Measurements from ENCODE around the gene DHRS9.

- PRO-cap = no peak
- RAMPAGE, long total RNA, 2 experiments = no peak in any of the 2 experiments
These were observed 37.1 kb downstream of the STK39 start for GRCh38 chr2:168210208-168210690.

DNA sequence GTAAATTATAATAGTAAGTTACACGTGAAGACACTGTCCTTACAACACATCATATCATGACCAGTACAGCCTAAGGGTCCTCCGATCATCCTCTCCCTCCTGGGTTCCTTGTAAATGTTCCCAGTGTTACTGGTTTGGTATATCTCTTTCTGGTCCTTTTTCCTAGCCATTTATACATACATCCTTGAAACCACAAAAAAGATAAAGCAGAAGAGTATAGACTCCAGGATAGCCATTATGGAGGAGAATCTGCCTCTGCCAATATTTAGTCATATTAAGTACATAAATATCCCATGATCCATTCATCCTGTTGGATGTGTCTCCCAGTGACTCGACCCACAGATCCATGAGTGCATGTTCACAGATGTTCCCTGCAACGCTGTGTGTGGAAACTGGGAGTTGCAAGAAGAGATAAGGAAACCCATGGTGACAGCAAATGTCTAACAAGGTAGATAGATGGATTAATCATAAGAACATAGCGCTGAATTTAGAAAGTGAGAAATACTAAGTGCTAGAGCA lies 34.6 kb downstream of the STK39 start:
- PRO-cap = no peak
- RAMPAGE, long total RNA, 2 experiments = no peak in any of the 2 experiments

DNA sequence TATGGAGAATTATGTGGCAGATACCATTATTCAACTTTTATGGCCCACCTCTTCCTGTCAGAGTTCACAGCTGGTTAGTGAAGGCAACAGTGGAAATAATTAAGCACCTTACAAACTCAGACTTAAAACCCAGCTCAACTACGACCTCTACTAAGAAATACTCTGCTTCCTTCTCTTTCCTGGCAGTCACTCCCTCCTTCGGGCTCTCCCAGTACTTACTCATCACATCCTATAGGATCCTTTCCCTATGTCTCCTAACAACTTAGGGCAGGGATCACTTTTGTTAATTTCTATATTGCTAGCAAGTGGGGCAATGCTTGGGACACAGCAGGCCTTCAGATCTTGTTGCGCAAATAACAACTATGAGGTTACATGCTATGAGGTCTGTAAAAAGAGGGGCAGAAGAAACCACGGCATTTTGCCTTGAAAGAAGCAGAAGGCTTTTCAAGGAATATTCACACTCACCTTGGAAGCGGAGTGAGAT lies 2.3 kb downstream of the STK39 start:
- PRO-cap = no peak
- RAMPAGE, long total RNA, 2 experiments = no peak in any of the 2 experiments

- PRO-cap = no peak
- RAMPAGE, long total RNA, 2 experiments = no peak in any of the 2 experiments
These were observed 98.4 kb upstream of the CERS6 start for GRCh38 chr2:168357748-168358037.

DNA sequence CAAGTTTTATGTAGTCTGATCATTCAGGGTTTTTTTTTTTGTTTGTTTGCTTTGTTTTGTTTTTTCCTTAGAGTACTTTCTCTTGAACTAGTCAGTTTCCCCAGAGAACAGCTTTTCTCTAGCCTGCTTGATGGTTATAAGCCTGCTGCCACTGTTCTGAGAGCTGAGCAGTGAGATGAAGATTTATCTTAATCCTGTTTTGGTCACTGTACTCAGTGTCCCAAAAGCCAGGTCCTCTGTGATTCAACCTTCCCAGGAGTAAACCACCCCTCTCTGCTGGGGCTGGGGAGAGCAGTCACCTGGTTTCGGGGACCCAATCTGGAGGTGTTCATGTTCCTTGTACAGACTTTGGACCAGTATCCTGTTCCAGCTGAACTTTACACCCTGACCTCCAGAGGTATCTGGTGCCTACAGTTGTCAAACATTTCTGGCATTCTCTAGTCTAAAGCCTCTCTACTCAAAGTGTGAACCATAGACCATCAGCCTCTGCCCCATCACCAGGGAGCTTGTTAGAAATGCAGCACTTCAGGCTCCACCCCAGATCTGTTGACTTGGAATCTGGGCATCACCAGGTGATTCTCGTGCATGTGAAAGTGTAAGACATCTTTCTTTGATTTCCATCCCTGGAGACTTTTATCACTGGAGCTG lies 22.1 kb downstream of the CERS6 start:
- PRO-cap = no peak
- RAMPAGE, long total RNA, 2 experiments = no peak in any of the 2 experiments

DNA sequence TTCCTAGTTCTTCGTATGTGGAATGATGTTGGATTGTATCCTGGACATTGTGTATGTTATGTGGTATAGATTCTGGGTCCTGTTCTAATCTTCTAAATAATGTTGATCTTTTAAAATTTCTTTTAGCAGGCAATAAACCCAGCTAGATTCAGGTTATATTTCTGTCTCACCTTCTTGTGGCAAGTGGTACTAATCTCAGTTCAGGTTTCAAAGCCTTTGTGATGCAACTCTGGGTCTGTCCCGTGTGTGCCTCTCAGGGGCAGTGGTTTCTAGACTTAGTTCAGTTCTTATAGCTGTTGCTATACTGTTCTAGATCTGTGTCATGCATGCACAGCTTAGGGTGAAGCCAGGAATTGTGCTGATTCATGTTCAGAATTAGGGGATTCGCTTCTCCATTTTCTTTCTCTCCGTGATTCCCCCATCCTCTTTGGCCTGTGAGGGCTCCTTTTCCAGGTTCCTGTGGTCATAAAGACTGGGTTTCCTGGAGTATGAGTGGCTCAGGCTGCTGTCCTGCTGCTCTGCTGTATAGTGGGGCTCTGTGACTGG lies 33.9 kb downstream of the CERS6 start:
- PRO-cap = no peak
- RAMPAGE, long total RNA, 2 experiments = no peak in any of the 2 experiments

DNA sequence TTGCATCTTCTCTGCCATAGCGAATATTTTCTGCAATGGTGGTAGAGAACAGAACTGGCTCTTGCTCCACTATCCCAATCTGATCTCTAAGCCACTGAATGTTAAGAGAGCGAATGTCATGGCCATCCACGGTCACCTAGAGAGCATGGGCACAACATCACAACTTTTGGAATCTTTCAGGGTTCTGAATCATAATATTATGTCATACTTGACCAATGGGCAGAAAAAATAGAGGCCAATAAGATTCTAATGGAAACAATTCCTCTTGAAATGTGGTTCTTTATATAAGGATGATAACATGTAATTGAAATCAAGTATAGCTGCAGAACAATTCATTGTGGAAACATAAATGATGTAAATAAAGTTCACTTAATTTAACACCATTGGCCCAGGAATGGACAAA lies 59.2 kb downstream of the ABCB11 start:
- PRO-cap = no peak
- RAMPAGE, long total RNA, 2 experiments = no peak in any of the 2 experiments

- PRO-cap = unidirectional peak, plus-strand start at chr2:169069567
- RAMPAGE, long total RNA, 2 experiments = start-site peak on the plus strand in 1 of 2 experiments, at chr2:169069563-169069567 at its widest, 7 reads per replicate
These were observed at the start of gene DHRS9 for GRCh38 chr2:169069281-169069955. DHRS9 (plus strand) TSS chr2:169069563.

- PRO-cap = no peak
- RAMPAGE, long total RNA, 2 experiments = no peak in any of the 2 experiments
These were observed 1.5 kb downstream of the PHOSPHO2 start for GRCh38 chr2:169695738-169696108.

- PRO-cap = no peak
- RAMPAGE, long total RNA, 2 experiments = no peak in any of the 2 experiments
These were observed 17.3 kb downstream of the PHOSPHO2 start for GRCh38 chr2:169711676-169711957.

- PRO-cap = no peak
- RAMPAGE, long total RNA, 2 experiments = no peak in any of the 2 experiments
These were observed 18.4 kb downstream of the PHOSPHO2 start for GRCh38 chr2:169712463-169713258.

DNA sequence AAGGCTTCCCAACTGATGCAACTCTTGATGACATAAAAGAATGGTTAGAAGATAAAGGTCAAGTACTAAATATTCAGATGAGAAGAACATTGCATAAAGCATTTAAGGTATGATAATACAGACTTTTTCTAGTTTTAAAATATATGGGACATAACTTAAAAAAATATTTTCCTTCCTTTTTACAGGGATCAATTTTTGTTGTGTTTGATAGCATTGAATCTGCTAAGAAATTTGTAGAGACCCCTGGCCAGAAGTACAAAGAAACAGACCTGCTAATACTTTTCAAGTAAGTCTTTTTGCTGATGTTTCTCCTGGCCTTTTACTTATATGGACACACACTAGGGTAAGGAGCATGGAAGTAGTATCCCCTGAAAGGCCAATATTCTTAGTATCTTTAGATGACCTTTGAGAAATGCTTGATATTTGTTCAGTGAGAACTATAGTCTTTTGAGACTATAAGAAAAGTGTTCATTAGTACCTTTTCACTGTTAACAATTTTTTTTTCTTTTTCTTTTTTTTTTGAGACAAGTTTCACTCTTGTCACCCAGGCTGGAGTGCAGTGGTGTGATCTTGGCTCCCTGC lies 8.2 kb downstream of the SSB start:
- PRO-cap = no peak
- RAMPAGE, long total RNA, 2 experiments = no peak in any of the 2 experiments

GRCh38 chr2:169808431-169808989 lies 9.8 kb downstream of the SSB start:
- PRO-cap = no peak
- RAMPAGE, long total RNA, 2 experiments = no peak in any of the 2 experiments

- PRO-cap = no peak
- RAMPAGE, long total RNA, 2 experiments = no peak in any of the 2 experiments
These were observed 93.1 kb upstream of the MYO3B start for GRCh38 chr2:170084482-170085672.

DNA sequence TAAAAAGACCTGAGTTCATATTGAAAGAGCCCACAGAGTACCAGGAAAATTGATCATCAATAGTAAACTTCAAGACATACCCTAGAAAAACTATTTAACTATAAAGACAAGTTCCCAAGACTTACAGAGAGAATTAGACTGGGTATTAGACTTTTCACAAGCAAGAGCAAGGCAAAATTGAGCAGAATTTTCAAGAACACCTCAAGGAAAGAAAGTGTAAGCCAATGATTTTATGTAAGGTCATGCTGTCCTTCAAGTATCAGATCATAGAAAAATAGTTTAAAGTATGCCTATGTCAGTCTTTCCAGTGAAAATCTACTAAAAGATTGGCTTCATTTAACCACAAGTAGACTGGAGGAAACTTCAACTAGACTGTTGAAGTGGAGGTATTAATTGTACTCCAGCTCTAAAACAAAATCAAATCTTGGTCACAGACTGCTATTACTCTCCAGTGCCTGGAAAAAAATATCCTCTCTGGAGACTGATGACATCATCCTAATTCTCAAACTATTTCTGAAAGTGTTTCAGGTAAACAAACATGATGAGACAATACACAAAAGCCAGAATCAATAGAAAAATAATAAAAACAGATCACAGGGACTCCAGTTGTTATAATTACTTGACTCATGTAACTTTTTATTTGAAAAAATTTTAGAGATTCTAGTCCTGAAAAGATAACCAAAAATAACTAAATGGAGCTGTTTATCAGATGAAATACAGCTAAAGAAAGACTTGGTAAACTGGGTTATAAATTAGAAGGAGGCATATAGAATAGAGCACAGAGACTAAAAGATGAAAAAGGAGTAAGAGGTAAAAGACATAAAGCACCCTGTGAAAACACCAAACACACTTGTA lies 87.8 kb upstream of the MYO3B start:
- PRO-cap = no peak
- RAMPAGE, long total RNA, 2 experiments = no peak in any of the 2 experiments

- PRO-cap = bidirectional peak, plus-strand start at chr2:170525853, minus-strand start at chr2:170525593
- RAMPAGE, long total RNA, 2 experiments = no peak in any of the 2 experiments
These were observed 189.6 kb upstream of the SP5 start for GRCh38 chr2:170525399-170526041.

GRCh38 chr2:170715709-170716539 lies 787 bp downstream of the SP5 start:
- PRO-cap = bidirectional peak, plus-strand start at chr2:170715881, minus-strand start at chr2:170715828; bidirectional peak, plus-strand start at chr2:170716003, minus-strand start at chr2:170715916
- RAMPAGE, long total RNA, 2 experiments = no peak in any of the 2 experiments

DNA sequence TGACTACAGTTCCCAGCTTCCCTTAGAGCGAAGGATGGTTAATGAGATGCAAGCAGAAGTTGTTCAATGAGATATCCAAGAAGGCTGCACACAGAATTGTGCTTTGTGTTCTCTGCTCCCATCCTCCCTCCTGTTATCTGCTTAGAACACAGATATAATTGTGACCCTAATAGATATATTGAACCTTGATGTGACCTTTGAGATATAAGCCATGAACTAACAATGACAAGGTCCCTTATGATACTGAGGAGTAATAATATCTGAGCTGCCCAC lies 109.4 kb downstream of the TLK1 start:
- PRO-cap = no peak
- RAMPAGE, long total RNA, 2 experiments = no peak in any of the 2 experiments

GRCh38 chr2:171082684-171083092 lies 78.0 kb downstream of the TLK1 start:
- PRO-cap = no peak
- RAMPAGE, long total RNA, 2 experiments = start-site peak on the minus strand in 1 of 2 experiments, at chr2:171082507-171083151 at its widest, 18 reads per replicate

- PRO-cap = no peak
- RAMPAGE, long total RNA, 2 experiments = no peak in any of the 2 experiments
These were observed 79.2 kb downstream of the METTL8 start for GRCh38 chr2:171354578-171354954.

Data from lower leg skin (tissue), 2 donors.